Type B pancreatic cell (in vitro differentiated cells): ENCODE measurements around the genes HIF1A, GPHB5 and PPP2R5E.

GRCh38 chr14:61525136-61526176 lies 169.9 kb upstream of the HIF1A start:
- PRO-cap = no peak

- PRO-cap = no peak
Measured at GRCh38 chr14:61567958-61569315, 126.9 kb upstream of the HIF1A start.

- PRO-cap = no peak
Measured at GRCh38 chr14:61585598-61586722, 109.4 kb upstream of the HIF1A start.

GRCh38 chr14:61598953-61599444 lies 96.3 kb upstream of the HIF1A start:
- PRO-cap = no peak

- PRO-cap = no peak
Measured at GRCh38 chr14:61638437-61638764, 56.9 kb upstream of the HIF1A start.

- PRO-cap = no peak
Measured at GRCh38 chr14:61662305-61662684, 33.0 kb upstream of the HIF1A start.

DNA sequence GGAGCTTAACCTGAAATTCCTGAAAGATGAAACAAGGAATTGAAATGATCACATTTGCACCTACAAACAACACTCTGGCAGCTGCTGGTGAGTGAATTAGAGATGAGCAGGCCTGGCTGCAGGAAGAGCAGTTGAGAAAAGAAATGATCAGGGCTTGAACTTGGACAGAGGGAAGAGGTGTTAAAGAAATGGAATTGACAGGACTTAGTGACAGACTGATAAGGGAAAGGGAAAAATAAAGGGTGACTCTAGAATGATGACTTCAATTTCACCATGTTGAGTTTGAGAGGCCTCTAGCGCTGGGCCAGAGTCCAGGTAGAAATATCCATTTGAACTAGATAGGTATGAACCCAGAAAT lies 26.1 kb upstream of the HIF1A start:
- PRO-cap = no peak

- PRO-cap = bidirectional peak, plus-strand start at chr14:61695513, minus-strand start at chr14:61695230; bidirectional peak, plus-strand start at chr14:61696060, minus-strand start at chr14:61695828
Measured at GRCh38 chr14:61695376-61696470, at the start of gene HIF1A. HIF1A (plus strand) TSS chr14:61695513.

- PRO-cap = no peak
Measured at GRCh38 chr14:61696753-61697421, 1.6 kb downstream of the HIF1A start.

GRCh38 chr14:61711670-61712693 lies 16.7 kb downstream of the HIF1A start:
- PRO-cap = no peak

- PRO-cap = no peak
Measured at GRCh38 chr14:63192045-63192512, 12.2 kb upstream of the RHOJ start.

DNA sequence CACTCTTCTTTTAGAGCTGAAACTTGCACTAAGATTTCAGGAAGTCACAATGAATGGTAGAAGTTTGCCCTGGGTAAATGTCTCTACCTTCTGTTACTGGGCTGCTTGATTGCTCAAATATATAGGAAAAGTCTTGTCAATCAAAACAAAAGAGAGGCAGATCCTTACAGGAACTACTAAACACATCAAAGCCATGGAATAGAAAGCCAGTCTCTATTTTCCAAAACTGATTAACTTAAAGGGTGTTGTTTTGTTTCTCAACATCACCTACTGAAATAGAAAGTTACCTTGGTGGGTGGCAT lies at the start of gene GPHB5:
GPHB5 (minus strand) TSS at position 95 of the 302 bp plus-strand sequence.
- PRO-cap = no peak

GRCh38 chr14:63375032-63375651 lies 56.4 kb upstream of the GPHB5 start:
- PRO-cap = no peak

GRCh38 chr14:63424008-63424478 lies 105.3 kb upstream of the GPHB5 start:
- PRO-cap = no peak

GRCh38 chr14:63434336-63435078 lies 108.7 kb downstream of the PPP2R5E start:
- PRO-cap = no peak

- PRO-cap = no peak
Measured at GRCh38 chr14:63480683-63481193, 62.4 kb downstream of the PPP2R5E start.

GRCh38 chr14:63486626-63487328 lies 56.4 kb downstream of the PPP2R5E start:
- PRO-cap = no peak

DNA sequence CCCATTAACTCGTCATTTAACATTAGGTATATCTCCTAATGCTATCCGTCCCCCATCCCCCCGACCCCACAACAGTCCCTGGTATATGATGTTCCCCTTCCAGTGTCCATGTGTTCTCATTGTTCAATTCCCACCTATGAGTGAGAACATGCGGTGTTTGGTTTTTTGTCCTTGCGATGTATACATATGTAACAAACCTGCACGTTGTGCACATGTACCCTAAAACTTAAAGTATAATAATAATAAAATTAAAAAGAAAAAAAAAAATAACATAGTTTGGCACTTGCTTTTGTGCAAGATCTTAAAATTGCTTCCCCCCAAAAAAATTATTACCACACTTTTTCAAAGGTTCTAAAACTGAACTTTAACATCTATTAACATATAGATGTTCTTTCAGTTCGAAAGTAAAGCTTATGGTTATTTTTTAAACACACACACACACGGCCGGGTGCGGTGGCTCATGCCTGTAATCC lies 11.9 kb downstream of the PPP2R5E start:
- PRO-cap = no peak

GRCh38 chr14:63542845-63543541 lies at the start of gene PPP2R5E:
PPP2R5E (minus strand) TSS chr14:63543377.
- PRO-cap = bidirectional peak, plus-strand start at chr14:63543665, minus-strand start at chr14:63543370

DNA sequence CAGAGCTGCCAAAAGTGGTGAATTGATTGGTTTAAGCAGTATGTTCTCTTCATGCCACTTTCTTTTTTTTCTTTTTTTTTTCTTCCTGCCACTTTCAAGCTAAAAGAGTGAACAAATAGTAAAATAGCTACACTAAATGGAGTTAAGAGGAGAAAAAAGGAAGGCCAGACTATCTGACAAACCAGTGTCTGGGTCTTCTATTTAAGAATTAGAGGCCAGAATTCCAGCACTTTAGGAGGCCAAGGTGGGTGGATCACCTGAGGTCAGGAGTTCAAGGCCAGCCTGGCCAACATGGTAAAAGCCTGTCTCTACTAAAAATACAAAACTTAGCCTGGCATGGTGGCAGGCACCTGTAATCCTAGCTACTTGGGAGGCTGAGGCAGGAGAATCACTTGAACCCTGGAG lies 9.1 kb upstream of the WDR89 start:
- PRO-cap = no peak